Left lung (tissue), 1 donor: Measurements from ENCODE around the genes NCBP2L, MID2 and PSMD10.

DNA sequence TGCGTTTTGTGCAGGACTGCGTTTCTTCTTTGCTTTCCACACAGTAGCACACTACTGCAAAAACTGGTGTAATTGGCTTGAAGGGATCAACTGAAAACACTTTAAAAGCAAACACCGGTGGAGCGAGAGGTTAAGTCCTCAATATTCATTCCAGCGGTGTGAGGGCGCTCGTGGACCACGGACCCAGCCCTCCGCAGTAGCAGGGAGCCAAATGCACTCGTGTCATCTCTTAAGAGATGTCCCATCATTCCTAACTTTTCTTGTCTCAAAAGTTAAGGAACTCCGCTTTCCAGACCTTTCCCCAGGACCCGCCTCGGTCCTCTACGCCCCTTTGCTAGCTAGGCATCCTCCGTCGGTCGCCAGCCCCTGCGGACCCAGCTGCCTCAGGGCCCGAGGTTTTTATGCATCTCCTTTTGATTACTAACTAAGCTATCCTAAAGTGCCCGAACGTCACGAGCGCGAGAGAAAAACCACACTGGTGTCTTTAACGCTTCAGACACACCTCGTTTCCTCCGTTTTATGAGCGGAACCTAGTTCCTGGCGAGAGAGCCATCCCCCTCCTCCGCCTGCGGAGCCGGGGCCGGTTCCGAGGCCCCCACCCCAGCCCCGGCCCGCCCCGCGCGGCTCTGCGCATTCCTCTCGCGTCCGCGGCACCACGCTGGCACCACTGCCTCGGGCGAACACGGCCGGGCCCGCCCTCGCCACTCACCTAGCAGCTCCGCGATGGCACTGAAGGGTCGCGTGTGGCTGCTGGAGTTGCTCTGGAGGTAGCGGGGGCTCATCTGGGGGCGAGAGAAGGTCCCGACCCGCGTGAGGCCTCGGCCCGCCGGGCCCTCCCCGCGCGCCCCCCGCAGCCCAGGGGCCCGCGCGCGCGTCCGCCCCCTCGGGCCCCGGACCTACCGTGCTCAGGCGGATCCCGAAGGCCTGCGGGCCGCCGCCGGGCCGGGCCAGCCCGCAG lies 765 bp downstream of the MORC4 start:
- PRO-cap = unidirectional peak, plus-strand start at position 148 of the sequence

DNA sequence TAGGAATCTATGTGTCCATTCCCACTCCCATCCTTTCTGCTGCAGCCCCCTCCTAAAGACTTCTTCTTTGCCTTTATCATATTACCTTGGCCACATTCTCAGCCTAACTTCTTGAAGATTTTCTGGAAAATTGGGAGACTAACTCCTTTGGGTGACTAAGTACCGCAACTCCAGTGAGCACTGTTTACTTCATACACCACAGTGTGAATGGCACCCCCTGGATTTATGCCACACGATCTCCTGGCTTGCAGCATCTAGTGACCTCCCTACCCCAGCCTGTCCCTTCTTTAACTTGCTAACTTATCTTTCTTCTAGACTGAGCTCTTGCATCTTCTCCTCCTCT lies 120.7 kb upstream of the FRMPD3 start:
- PRO-cap = no peak

DNA sequence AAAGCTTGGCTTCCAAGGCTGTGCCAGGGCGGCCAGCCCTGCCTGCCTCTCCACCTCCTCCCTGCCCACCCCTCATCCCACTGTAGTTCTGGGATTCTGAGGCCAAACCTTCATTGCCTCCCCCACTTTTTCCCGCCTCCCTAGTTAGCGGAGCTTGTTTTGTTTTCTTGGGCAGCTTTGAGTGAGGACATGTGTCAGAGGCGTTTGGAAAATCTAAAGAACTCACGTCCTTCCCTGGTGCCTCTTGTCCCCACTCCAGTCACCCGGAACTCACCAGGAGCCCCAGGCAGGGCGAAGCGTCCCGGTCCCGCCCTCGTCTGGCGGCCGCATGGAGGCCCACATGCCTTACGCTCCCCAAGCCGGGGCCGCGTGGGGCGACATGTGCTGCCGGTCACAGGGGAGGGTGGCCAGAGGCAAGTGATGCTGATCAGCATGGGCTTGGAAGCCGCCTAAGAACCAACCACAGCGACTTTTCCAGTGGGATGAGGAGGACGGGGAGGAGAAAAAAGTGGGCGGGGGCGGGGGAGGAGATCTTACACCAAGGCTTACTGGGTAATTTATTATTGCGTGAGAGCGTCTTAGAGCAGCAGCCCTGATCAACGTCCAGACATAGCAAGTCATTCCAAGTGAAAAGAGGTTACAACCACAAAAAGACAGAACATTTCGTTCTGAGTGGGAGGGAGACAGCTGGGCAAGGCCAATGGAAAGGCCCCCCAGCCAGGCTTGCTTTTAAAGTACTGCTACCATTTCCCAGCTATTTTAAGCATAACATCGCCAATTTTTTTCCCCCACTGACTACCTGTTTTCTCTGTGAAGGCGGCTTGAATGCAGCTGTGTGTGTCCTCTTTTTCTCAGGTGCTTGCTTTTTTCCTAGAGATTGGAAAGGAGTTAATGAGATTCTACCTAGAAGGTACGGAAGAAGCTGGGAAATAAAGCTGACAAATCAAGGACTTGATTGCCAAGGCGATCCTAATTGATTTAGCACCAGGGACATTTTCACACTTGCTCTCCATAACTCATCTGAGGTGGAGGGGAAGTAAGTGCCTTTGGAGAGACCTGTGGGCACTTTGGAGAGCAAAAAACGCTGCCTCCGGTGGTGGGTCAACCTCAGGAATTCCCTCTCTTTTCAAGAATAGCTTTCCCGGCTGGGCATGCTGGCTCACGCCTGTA lies 48.6 kb downstream of the PRPS1 start:
- PRO-cap = bidirectional peak, plus-strand start at position 656 of the sequence, minus-strand start at position 319 of the sequence

DNA sequence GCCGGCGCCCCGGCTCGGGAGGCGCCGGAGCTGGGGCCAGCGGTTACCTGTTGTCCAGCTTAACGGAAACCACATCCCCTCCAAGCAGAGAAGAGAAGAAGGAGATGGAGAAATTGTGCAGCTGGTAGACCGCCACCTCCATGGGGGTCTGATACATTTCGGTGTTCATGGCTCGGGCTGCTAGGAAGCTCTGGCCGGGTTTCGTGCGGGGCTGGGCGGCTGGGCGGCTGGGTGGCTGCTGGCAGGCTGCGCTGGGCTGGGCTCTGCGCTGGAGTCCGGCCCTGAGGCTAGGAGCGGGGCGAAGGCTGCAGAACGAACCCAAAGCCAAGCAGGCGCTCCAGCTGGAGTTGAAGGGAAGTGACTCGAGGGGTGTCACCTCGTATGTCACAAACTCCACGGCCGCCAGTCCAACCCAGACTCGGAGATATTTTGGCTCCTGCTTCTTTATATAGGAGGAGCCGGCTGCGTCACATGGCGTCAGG lies 58.9 kb downstream of the TSC22D3 start:
- PRO-cap = bidirectional peak, plus-strand start outside the sequence, minus-strand start at position 420 of the sequence

DNA sequence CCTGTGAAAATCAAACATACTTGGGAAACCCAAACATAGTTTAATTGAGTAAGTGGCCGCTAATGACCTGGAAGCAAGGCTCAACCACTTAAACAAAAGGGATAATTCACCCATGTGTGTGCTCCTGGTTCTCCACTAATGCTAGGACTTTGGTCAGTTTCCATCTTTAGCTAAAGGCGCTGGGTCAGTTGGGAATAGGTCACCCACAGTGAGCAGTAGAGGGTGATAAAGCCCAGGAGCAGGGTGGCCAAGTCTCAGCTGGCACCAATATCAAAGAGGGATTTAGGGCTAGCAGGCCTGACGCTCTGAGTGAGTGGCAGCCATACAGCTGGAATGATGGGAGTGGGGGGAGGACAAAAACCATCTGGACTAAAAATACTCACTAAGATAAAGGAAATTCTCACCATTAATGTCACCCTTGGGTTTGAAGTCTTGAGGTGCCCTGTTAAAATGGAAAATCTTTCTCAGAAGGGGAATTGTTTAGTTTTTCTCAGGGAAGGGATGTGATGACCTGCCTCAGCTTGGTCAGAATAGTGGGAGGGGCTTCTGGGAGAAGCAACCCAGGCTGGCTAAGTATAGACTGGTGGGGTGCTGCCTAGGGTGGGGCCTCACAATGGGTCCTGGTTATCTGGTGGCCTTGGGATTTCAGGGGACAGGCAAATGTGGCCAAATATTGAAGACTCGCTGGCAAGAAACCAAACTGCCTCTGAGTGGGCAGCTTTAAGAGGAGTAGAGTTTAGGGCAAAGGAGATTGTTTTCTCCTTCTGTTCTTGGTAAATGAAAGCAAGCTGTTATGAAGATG lies 47.1 kb downstream of the TSC22D3 start:
- PRO-cap = no peak

DNA sequence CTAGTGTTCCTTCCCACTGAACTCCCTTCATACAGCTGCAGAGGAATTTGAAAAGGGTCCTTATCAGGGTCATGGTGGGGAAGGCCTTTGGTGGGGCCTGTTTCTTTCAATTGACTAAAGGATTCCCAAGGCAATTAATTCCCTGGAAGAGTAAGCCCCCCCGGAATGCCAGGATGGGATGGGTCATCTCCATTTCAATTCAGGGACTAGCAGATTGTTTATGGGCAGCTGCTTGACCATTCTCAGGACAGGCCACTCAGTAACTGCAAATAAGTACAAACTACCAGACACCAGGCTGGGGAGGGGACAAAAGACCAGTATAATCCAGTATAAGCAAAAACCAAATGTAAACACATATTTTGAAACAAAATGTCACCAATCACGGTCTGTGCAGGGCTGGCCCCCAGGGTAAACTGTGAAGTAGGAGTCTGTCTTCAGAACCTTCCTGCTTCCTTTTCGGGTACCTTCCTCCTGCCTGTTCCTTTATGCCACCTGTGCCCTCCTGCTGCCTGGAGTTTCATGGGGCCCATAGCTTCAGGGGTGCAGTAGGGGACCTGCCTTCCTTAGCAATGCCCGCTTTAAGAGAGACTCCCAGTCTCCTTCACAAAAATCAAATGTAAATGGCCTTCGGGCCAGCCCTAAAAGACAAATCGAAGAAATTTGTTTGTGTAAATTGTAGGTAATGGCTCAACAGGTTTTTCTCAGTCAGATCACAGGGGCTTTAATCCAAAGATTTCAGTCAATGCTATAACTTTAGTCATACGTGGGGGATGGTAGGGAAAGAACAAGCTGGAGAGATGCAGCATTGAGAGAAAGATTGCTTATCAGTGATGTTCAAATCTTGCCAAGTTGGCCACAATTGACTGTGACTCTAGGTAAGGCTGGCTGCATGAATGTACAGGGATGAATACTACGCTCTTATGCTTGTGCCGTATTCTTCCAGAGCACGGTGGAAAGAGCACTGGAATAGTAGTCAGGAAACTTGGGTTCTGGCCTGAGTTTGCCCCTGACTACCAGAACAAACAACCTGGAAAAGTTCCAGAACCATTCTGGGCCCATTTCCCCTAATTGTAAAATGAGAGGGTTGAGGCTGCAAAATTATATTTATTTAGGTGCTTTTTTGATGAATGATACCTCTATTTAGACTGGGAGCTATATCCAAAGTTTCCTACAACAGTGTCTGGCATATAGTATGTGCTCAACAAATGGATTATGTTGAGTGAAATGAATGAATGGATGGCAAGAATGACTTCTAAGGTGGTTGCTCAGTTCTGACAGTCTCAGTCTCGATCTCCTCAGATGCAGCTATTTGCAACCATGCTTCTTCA lies 44.8 kb downstream of the TSC22D3 start:
- PRO-cap = no peak

DNA sequence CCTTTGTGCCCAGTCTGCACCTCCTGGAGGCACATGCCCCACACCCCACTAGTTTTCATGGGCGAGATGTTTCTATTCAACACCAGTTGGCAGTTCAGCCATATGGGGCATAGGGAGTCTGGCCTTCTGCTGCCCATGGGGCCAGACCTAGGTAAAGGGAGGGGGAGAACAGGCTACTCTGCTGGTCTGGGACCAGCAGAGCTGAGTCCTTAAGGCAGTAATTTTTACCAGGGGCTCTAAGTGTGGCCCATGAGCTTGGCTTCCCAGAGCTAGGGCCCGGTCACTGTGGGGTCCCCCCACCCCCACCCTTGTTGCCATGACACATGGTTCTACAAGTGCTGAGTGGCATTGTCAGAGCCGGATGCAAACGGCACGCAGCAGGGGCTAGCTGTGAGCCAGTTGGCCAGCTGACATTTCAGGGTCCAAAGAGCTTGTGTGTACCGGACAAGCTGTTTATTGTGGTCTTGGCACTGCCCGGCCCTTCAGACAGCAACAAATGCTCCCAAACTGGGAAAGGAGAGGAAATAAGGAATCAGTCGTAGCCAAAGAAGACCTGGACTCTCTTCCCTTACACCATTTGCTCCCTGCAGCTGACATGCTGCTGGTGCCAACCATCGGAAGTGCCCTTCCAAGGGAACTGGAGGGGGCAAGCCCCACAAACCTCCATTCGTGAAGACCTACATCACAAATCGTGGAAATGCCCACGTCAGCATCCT lies 36.9 kb downstream of the TSC22D3 start:
- PRO-cap = no peak

DNA sequence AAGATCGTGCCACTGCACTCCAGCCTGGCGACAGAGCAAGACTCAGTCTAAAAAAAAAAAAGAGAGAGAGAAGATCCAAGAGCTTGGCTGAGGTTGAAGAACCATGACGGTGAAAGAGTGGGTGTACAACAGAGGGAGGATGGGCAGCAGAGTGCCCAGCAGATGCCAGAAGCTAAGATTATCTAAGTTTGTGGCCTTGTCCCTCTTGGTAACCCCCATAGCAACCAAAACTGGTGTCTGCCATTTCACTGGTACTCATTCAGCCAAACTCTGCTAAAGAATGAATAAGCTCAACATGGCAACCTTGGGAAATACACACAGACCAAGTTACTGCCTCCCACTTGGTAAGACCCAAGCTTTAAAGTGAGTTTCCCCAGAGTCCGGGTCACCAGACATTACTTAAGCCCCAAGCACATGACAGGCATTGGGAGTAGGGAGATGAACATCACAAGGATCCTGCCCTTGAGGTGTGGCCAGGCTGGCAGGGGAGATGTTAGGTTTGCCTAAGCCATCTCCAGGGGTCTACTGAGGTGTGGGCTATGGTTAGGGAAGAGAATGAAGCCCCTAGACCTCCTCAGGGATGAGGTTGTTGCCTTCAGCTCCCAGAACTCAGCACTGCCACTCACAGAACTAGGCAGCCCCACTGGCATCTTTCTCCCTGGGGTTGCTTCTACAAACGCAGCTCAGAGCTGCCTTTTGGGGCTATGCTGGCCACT lies 34.9 kb downstream of the TSC22D3 start:
- PRO-cap = no peak

DNA sequence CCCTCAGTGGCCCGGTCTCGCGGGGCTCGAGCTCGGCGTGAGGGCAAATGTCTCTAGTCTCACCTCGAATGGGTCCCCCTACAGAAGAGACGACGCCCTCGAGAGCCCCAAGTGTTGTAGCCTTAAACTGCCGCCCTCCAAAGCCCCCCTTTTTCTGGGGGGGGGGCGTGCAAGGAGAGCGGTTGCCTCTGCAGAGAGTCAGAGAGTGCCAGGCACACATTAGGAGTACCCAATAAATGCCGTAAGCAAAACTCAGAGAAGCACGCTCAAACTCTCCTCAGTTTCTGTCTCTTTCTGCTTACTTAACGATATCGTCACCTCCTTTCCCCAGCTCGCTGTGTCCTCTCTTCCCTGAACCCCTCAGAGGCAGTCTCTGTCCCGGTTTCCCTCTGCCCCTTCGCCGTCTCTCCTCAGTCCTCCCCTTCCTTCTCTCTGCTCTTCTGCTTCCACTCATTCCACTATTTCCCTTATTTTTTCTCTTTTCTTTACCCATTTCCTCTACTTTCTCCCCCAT lies 751 bp upstream of the TSC22D3 start:
- PRO-cap = no peak

GRCh38 chrX:107777642-107777956 lies at the start of gene NCBP2L:
Gene NCBP2L (plus strand): TSS chrX:107777733.
- PRO-cap = no peak

- PRO-cap = no peak
Observed at GRCh38 chrX:107825550-107825972, at the start of gene MID2. Gene MID2 (plus strand): TSS chrX:107825866.

DNA sequence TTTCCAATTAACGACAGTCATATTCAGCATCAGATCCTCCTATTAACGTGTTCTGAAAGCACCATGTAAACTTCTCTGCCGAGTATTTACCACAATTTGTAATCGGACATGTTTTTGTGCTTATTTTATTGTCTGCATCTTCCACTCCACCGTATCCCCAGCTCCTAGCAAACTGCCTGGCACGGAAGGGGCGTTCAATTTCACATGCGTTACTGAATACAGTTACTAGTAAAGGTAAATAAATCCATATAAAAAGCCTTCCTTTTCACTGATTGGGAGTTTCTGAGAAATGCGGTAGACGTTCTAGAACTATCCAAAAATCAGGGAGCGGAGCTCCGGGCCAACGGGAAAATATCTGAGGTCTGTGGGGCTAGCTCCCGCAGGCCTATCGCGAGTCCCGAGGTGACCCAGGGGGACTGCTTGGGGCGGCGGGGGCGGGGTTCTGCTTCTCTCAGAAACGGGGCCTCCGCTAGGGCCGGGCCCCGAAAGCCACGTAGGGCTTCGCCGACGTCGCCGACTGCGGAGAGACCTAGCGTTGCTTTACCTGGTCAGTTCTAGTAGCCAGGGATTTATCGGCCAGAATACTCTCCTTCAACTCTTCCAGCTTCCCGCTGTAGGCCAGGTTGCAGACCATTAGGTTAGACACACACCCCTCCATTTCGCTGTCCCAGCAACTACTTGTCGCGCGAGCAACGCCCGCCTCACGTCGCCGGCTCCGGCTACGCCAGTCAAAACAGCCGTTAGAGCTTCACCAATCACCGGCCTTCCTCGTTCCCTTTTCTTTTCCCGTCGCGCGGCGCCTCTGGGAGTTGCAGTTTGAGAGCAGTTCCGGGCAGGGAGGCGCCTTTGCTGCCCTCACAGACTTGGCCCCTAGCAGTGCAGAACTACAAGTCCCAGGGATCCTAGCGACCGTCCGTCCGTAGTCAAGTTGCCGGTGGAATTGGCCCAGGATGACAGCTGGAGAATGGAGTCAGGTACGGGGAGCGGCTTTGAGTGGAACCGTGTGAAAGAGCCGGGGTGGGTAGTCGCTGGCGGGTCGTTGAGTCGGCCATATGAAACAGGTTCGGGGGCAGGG lies at the start of gene PSMD10:
PSMD10 (minus strand) TSS at position 680 of the 1,075 bp plus-strand sequence.
- PRO-cap = bidirectional peak, plus-strand start at position 513 of the sequence, minus-strand start at position 322 of the sequence; bidirectional peak, plus-strand start at position 926 of the sequence, minus-strand start at position 676 of the sequence

GRCh38 chrX:108397897-108398386 lies 40.3 kb downstream of the COL4A6 start:
- PRO-cap = no peak

DNA sequence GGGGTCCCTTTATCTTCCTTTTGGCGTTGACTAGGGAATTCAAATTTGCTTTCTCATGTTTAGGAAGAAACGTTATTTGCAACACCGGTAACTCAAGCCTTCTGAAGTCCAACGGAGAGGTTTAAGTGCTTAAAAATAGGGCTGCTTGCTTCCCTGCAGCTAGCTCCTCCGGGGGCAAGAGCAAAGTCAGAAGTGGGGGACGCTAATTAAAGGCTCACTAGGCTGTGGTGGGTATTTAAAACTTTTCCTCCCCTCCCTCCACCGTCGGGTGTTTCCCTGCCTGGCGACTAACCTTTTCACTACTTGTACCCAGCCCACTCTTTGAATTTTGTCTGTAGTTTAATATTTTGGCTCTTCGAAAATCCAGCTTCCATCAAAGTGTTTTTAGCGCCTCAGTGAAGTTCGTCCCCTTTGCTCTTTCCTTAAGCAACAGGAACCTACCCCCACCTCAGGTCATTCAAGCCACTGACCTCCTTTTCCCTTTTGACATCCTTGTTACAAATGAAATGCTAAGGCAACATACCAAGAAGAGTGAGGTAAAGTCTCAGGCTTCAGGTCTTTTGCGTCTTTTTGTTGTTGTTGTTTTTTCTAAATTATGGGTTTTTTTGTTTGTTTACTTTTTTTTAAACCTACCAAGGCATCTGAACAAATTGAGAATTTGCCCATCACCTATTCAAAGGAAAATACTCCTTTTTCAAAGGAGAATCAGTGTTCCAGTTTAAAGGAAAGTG lies 805 bp downstream of the COL4A5 start:
- PRO-cap = no peak

DNA sequence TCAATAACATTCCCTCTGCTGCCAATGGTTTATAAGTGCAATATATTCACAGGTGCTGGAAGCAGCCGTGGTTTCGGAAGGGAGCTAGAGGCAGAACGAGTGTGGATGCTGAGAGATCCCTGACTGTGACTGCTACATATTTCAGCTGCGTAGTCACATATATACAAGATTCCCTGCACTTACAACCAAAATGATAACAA lies 1.9 kb upstream of the IRS4 start:
- PRO-cap = no peak

DNA sequence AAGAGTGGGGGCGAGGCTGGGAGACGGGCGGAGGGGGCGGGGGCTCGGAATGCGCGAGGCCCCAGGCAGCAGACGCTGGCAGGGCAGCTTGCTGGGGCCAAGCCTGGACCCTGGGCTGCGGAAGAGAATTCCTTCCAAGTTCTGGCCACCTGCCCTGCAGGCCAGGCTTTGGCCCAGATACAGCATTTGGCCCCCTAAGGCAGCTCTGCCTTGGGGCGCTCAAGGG lies 271 bp upstream of the KCNE5 start:
- PRO-cap = no peak

DNA sequence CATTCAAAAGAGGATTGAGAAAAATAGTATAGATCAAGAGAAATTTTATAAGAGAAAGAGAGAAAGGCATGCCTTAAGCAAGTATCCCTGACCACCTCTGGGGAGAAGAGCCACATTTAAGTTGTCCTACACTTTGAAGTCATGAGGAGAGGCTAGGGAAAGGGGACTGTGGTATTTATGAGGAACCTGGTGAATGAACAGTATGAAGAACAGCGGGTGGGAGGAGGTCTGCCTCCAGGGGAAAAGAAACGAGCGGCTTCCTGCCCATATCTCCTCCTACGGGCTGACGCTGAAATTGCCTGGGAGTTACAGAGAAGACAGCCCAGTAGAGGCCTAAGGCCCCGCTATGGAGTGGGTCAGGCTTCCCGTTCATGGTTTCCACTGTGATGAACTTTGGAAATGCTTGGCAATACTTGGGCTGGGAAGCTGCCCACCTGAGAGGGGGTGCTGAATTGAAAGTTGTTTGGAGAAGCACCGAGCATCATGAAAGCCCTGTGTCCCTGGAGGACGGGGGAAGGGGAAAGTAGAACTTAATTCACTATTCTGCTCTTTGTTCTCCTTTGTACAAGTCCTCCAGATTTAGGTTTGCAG lies 106.9 kb upstream of the ACSL4 start:
- PRO-cap = no peak

- PRO-cap = no peak
Observed at GRCh38 chrX:110003702-110003892, 683 bp downstream of the TMEM164 start.

- PRO-cap = bidirectional peak, plus-strand start at chrX:110004573, minus-strand start at chrX:110004399
Observed at GRCh38 chrX:110004190-110005154, 1.6 kb downstream of the TMEM164 start.

- PRO-cap = no peak
Observed at GRCh38 chrX:111870612-111870934, 5.4 kb upstream of the TRPC5OS start.